Thoracic aorta (tissue), 1 donor: ENCODE data around the genes ENTR1, LCN8 and LCNL1.

DNA sequence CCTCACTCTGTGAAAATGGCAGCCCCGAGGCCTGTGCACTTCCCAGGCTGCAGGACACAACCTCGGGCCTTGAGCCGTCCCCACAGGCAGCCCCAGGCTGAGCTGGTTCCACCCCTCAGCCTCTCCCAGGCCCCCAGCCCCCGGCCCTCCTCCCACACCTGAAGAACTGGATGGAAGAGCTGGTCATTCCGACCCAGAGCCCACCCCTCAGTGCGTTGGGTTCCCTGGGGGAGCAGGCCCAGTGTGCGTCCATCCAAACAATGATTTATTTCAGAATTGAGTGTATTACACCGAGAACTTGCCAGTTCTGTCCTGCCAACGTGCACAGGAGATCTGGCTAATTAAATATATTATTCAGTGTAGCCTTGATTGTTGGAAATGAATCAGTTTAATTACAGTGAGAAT is 30.5 kb upstream of the TMEM250 start:
- RAMPAGE, long total RNA, result no peak

GRCh38 chr9:136171047-136171877 is 33.7 kb downstream of the LHX3 start:
- RAMPAGE, long total RNA, result no peak

GRCh38 chr9:136244310-136245019 is 1.1 kb downstream of the QSOX2 start:
- RAMPAGE, long total RNA, result no peak

GRCh38 chr9:136325897-136326747 is 1.2 kb upstream of the GPSM1 start:
- RAMPAGE, long total RNA, result no peak

DNA sequence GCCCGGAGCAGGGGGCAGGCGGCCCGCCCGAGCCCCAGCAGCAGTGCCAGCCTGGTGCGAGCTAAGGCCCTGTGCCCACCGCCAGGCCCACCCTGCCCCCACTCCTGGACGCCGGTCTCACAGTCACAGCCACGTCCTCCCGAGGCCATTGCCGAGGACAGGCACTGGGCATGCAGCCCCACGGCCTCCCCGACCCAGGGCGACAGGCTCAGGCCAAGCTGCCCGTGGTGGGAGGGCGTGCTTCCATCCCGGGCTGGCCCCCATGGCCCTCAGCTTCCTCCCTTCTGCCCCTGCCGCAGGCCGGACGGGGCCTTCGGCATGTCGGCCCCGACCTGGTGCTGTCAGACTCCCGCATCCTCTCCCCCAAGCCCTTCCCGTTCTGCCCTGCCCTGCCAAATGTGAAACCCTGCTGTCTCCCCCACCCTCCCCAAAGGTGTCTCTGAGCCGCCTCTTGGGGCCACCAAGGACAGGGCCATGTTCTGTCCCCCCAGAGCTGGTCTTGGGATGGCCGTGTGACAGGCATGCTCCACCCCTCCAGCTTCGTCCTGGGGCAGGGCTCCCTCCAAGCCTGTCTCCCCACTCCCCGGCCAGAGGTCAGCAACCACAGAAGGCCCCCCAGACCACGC is 5.3 kb downstream of the DNLZ start:
- RAMPAGE, long total RNA, result no peak

- RAMPAGE, long total RNA, result no peak
Observed at GRCh38 chr9:136361639-136362174, 1.8 kb downstream of the DNLZ start.

GRCh38 chr9:136372238-136373536 is 782 bp downstream of the CARD9 start:
- RAMPAGE, long total RNA, result no peak

GRCh38 chr9:136410136-136410874 is at the start of gene ENTR1:
ENTR1 (minus strand) TSS chr9:136410614.
- RAMPAGE, long total RNA, result start-site peak on the plus strand at chr9:136410626-136410671, 98 reads

DNA sequence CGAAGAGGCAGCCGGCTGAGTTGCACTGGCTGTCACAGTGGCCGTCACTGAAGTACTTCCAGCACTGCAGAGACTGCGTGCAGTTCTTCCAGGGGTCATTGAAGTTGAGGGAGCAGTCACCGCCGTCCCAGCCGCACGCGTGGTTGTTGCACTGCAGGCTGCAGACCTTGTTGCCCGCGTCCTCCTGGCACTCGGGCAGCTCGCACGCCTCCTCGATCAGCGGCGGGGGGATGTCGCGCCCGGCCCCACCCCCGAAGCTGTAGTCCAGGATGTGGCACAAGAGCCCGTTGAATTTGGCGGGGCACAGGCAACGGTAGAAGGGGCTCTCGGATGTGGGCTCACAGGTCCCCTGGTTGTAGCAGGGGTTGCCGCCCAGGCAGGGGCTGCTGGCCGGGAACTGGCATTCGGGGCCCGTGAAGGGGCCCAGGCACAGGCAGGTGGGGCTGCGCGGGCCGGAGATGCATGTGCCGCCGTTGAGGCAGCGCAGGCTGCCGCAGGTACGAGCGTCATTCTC is 22.6 kb upstream of the SEC16A start:
- RAMPAGE, long total RNA, result no peak

DNA sequence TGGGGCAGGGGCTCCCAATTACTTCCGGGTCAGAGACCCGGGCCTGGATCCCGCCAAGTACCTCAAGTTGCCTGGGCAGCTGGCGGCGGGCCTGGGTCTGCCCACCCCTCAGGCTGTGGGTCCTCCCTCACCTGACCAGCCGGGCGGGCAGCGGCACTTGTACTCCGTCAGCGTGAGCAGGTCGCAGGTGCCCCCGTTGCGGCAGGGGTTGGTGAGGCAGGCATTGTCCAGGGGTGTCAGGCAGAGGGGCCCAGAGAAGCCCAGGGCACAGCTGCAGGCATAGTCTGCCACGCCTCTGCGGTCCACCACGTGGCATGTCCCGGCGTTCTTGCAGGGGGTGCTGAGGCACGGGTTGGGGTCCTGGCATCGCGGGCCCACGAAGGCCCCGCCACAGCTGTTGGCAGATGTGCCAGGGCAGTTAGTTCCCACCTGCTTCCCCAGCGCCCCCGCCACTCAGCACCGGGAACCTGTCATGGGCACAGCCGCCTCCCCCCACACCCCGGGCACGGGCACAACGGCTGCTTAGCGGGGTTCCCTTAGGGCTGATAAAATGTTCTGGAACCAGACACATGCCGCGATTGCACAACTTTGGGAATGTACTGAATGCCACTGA is 22.2 kb downstream of the NOTCH1 start:
- RAMPAGE, long total RNA, result no peak

DNA sequence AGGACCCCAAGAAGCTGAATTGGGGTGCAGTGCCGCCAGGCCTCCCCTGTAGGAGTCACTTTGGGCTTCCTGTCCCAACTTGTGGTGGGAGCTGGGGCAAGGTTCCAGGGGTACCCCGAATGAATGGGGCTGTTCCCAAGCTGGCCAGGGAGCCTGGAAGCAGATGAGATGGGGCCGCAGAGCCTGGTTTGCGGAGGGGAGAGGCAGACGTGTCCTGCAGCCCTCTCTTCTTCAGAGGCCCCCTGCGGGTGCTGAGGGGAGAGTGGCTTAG is 2.4 kb upstream of the NOTCH1 start:
- RAMPAGE, long total RNA, result no peak

DNA sequence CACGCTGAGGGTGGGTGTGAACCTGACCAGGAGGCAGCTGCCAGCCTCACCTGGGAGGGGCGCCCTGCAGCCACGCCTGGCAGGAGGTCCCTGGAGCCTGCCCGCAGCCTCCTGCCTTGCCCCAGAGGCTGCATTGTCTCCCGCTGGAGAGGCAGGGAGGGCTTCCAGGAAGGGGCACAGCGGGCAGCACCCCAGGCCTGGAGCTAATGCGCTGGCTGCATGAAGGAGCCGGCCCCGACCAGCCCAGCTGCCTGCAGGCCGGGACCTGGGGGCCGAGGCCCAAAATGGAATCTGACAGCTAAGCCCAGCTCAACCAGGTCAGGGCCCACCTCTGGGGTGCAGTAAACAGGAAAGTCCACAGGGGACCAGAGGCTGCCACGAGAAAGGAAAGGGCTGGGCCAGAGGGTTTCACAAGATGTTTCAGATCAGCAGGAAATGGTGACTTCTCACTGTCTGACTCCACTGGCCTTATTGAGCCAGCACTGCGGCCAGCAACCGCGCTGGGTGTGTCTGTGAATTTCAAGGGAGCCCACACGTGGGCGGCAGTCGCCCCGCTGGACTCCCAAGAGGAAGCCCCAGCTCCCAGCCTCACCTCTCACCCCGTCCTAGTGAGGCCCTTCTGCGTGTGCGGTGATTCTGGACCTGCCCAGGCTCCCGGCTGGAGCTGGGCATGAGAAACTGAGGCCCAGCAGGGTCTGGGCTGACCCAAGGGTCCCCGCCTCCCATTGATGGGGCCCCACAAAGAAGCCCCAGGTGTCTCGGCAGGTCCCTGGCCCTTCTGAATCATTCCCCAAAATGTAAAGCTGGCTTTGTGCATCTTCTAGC is 18.7 kb upstream of the NOTCH1 start:
- RAMPAGE, long total RNA, result no peak

DNA sequence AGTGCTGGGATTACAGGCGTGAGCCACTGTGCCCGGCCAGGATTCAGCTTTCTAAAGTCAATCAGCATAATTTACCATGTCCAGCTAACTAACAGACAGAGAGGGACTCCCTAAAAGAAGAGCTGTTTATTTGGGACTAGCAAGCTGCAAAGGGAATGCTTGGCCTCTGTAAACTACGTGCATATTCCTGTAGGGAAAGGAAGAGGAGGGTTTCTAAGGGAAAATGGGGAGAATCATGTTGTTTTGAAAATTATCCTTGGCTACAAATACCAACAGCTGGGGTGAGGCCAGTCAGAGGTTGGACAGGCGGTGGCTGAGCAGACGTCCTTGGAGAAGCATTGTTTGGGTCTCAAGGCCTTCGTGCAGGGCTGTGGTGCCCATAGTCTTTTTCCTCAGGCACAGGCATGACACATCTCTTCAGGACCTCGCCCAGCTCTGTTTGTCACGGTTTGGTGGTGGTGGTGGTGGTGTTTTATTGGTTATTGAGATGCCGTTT is 27.9 kb upstream of the EGFL7 start:
- RAMPAGE, long total RNA, result no peak

- RAMPAGE, long total RNA, result no peak
Observed at GRCh38 chr9:136720516-136721636, 8.5 kb downstream of the DIPK1B start.

- RAMPAGE, long total RNA, result no peak
Observed at GRCh38 chr9:136757858-136758680, at the start of gene LCN8. LCN8 (minus strand) TSS chr9:136758243.

DNA sequence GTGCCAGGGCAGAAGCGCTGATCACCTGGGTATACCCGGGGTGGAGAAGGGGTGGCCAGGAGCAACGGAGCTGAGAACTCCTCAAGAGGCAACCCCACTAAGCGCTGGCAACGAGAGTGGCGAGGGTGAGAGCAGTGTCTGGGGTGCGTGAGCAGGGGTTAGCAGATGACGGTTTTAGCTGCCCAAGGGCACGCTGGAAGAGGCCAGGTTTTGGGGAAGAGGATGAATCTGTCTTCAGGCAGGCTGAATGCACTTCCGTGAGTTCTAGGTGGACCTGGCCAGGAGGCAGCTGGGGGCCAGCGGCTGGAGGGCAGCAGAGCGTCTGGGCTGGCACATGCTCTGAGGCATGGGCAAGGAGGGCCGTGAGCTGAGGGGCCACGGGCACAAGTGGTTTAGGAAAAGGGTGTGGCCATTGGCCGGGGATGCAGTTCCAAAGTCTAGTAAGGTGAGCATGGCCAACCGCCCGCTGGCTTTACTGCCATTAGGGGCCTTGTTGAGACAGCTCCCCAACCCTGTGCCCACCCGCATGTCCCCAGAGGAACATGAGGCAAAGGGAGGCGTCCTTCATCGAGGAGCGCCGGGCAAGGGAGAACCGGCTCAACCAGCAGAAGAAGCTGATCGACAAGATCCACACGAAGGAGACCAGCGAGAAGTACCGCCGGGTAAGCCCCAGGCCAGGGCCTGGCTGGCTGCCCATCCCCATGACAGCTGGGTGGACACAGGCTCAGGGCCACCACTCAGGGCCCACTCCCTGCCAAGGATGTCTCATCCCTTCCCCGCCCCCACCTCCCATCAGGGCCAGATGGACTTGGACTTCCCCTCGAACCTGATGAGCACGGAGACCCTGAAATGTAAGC is 3.6 kb upstream of the RABL6 start:
- RAMPAGE, long total RNA, result no peak

DNA sequence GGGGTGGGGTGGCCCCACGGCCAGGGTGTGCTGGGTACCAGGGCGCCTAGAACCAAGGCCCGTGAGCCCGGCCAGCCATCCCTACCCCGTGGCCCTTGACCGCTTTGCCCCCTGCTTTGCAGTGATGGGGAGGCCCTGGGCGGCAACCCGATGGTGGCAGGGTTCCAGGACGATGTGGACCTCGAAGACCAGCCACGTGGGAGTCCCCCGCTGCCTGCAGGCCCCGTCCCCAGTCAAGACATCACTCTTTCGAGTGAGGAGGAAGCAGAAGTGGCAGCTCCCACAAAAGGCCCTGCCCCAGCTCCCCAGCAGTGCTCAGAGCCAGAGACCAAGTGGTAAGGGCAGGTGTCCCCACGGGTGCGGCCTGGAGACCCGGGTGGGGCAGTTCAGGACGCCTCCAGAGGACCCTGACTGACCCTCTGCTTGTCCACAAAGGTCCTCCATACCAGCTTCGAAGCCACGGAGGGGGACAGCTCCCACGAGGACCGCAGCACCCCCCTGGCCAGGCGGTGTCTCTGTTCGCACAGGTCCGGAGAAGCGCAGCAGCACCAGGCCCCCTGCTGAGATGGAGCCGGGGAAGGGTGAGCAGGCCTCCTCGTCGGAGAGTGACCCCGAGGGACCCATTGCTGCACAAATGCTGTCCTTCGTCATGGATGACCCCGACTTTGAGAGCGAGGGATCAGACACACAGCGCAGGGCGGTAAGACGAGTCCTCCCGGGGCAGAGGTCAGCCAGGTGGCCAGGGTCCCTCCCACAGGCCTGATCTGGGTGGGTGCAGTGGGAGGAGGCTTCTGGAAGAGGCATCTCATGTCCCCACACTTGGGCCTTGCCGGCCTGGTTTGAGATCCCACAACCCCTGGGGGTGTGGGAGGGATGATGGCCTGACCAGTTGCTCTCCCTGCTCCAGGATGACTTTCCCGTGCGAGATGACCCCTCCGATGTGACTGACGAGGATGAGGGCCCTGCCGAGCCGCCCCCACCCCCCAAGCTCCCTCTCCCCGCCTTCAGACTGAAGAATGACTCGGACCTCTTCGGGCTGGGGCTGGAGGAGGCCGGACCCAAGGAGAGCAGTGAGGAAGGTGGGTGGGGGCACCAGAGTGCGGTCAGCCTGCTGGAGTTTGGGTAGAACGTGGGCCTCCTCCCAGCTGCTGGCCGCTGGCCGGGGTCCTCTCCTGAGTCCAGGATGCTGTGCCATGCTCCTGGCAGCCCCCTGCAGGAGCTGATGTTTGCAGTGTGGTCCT is 3.1 kb upstream of the AJM1 start:
- RAMPAGE, long total RNA, result no peak

- RAMPAGE, long total RNA, result no peak
Observed at GRCh38 chr9:136880222-136880664, 6.1 kb upstream of the TRAF2 start.

DNA sequence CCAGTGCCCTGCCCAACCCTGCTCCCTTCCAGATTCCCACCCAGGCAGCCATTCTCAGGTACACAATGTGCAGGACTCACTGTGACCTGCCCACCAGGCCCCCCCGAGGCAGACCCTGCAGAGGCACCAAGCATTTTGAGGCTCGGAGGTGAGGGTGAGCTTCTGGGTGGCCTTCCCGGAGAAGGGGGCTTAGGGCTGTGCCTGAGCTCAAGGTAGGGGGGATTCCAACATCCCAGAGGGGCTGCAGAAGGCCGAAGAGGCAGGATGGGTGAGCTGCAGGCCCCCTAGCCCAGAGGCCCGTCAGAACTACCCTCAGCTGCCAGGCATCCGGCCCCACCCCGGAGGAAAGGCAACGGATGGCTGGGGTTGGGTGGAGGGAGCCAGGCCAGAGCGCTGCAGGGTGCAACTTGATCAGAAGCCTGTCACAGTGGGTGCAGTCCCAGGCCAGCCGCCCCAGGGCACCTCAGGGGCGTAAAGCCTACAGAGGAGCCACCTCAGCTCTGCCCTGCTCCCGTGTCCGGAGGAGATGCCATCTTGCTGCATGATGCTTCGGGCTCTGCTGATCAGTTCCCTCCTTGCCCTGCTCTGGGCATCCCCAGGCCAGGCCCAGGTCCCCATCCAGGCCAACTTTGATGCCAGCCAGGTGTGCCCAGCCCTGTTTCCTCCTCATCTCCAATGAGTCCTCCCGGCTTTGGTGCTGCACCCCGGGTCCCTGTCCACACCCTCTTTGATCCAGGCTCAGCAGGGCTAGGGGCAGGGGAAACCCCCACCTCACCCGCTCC is at the start of gene LCNL1:
TSS of gene LCNL1 (plus strand) at position 603 of the 782 bp plus-strand sequence.
- RAMPAGE, long total RNA, result no peak

DNA sequence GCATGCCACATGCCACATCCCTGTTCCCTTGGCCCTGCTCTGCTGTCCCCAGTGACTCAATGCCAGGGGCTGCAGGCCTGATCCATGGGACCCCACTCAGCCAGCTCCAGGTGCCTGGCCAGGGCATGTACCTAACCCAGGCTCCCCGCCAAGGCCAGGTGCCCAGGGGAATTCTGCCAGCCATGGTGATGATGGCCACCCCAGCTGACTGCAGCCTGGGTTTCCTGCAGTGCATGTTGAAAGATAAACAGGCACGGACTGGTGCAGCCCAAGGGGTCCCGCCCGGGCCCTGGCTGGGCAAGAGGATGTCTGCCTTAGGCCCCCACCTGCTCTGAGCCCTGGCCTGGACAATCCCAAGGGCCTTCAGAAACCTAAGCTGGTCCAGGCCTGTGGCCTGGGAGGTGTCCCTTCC is 1.2 kb downstream of the ABCA2 start:
- RAMPAGE, long total RNA, result no peak